Paraaortic lymph node (tissue), 1 donor: ENCODE measurements around a stretch of chr11.

DNA sequence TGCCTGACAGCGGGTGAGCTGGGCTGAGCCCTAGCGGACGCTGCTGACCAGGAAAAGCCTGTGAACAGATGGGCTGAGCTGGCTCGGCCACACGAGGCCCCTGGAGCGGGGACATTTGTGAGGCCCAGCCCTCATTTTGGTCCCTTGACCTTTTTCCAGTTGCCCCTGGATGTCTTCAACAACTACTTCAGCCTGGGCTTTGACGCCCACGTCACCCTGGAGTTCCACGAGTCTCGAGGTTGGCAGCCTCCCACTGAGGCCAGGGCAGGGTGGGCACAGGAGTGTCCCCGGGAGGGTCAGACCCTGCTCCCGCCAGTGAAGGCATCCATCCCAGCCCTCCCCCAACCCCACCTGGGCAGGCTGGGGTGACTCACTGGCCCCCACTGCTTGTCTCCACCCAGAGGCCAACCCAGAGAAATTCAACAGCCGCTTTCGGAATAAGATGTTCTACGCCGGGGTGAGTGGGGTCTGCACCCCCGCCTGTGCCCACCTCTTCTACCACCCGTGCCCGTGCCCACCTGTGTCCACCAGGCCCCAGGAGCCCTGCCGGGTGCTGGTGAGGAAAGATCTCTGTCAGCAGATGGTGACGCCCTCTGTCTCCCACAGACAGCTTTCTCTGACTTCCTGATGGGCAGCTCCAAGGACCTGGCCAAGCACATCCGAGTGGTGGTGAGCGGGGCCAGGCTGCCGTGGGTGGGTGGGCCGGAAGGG lies 7.3 kb upstream of the MDK start:
- PRO-cap: no peak

DNA sequence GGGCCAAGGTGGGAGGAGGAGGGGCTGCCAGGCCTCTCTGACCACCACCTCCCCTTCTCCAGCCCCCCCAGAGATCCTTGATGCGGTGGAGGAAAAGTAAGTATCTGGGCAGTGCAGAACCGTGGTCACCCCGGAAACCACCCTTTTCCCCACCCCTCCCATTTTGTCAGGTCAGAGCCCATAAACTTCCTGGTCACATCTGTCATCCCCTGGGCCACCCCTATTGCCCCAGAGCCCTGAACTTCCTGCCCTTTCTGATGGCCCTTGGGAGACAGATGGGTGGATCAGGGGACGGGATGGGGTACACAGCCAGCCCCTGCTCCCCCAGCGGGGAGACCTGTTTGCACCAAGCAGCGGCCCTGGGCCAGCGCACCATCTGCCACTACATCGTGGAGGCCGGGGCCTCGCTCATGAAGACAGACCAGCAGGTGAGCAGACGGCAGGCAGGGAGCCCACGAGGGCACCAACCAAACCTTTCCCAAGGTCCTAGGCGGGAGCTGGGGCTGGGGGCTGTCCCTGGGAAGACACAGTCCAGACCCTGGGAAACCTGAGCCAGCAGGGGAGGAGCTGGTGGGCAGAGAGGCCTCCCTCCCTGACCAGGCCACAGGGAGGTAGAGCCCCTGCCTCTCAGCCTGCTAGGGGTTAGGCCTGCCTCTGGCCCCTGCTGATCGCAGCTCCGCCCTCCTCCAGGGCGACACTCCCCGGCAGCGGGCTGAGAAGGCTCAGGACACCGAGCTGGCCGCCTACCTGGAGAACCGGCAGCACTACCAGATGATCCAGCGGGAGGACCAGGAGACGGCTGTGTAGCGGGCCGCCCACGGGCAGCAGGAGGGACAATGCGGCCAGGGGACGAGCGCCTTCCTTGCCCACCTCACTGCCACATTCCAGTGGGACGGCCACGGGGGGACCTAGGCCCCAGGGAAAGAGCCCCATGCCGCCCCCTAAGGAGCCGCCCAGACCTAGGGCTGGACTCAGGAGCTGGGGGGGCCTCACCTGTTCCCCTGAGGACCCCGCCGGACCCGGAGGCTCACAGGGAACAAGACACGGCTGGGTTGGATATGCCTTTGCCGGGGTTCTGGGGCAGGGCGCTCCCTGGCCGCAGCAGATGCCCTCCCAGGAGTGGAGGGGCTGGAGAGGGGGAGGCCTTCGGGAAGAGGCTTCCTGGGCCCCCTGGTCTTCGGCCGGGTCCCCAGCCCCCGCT lies 1.9 kb upstream of the MDK start:
- PRO-cap: no peak

DNA sequence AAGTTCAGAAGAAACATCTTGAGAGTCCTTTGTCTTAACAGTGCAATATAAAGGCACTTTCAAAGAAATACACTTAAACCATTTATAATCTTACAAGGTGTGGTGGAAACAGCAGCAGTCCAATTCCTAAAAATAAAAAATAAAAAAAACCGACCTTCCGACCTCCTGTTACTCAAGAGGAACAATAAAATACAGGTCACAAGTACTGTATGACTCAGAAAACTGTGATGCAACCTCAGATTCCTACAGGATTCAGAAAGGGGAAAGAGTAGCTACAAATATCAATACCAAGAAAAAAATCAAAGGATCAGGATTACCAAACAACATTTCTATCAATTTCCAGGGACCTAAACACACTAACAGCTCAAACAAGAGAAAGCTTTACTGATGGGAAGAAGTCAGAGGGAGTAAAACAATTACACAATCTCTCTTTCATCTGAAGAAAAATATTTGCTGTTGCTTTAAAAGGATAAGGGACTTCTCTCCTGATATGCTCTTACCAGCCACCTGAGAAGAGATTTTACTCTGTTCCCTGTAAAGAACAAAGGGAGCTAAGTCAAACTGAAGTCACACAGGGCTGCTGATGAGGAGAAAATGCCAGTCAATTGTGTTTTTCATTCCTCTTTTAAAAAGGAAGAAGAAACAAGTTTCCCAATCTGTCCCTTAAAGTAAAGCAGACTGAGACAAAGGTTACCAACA lies 39.5 kb downstream of the AMBRA1 start:
- PRO-cap: no peak

- PRO-cap: no peak
Observed at GRCh38 chr11:46580110-46581070, 13.4 kb downstream of the AMBRA1 start.

DNA sequence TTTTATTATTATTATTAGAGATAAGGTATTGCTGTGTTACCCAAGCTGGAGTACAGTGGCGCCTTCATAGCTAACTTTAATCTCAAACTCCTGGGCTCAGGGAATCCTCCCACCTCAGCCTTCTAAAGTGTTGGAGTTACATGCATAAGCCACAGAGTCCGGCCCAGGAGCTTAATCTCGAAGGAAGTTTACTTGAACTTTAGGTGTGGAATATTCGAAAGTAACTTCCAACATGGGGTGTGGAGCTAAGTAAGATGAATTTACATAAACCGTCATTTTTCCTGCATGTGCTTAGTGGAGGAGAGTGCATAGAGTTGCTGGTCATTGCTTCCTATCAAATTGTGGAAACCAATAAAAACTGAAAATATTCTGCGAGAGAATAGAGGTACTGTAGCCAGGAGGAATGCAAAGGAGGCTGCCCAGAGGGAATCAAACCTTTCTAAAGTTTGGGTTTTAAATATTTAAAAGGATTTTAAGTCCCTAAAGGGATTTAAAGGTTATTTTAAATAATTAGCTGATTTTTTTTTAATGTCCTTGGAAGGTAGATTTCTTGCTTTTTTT lies 1.5 kb downstream of the ATG13 start:
- PRO-cap: no peak

DNA sequence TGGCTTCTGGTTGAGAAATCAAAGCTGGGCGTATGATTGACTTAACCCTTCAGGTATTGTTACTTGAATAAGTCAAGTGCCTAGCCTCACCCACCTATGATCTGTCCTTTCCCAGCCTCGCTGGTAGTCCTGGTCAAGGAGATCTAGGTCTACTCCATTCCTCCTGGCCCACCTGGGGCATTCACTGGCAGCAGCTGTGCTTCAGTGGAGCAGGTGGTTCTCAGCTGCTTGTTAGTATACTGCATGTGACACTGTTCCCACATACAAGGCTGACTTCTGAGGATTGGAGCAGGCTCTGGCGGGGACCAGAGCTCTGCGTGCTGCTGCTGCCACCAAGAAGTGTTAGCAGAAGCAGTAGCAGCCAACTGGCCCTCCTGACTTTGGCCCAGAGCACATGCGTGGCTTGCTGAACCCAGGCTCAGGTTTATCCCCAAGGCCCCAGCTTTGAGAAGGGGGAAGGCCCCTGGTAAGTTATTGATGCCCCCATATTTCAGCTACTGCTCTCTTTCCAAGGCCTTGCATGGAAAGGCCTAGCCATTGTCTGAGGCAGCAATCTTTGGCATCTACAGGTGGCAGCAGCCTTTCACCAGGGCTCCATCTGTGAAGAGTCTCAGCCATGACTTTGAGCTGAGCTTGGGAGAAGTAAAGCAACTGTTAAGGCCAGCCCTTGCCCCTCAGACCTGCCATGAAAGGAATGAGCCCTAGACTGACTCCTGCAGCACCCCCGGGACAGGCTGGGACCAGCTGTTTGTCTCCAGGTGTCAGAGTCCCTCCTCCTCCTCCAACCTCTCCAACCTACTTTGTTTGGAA lies 26.6 kb downstream of the ARHGAP1 start:
- PRO-cap: no peak

GRCh38 chr11:46693437-46694088 lies 6.9 kb downstream of the ARHGAP1 start:
- PRO-cap: no peak

GRCh38 chr11:46916463-46917104 lies 1.8 kb downstream of the LRP4 start:
- PRO-cap: unidirectional peak, plus-strand start at chr11:46916936; unidirectional peak, plus-strand start at chr11:46917014

GRCh38 chr11:46920620-46921244 lies 2.4 kb upstream of the LRP4 start:
- PRO-cap: no peak

GRCh38 chr11:47118867-47119367 lies 57.8 kb downstream of the ARFGAP2 start:
- PRO-cap: no peak

DNA sequence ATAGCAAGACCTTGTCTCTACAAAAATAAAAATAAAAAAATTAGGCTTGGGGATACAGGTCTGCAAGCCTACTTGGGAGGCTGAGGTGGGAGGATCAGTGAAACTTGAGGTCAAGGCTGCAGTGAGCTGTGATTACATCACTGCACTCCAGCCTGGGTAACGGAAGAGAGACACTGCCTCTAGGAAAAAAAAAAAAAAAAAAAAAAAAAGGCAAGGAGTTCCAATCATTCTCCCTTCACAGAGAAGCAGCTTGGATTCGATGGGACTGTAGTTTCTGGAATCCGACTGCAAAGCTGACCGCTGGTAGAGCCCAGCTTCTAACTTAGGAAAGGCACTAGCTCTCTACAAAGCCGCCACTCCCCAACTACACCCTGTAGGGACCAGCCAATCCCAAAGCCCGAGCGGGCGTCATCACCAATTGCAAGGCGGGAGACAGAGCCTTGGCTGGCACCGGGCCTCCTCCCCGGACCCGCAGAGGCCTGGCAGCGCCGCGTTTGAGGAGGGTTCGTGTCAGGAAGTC lies 716 bp upstream of the DDB2 start:
- PRO-cap: bidirectional peak, plus-strand start at position 417 of the sequence, minus-strand start at position 295 of the sequence

DNA sequence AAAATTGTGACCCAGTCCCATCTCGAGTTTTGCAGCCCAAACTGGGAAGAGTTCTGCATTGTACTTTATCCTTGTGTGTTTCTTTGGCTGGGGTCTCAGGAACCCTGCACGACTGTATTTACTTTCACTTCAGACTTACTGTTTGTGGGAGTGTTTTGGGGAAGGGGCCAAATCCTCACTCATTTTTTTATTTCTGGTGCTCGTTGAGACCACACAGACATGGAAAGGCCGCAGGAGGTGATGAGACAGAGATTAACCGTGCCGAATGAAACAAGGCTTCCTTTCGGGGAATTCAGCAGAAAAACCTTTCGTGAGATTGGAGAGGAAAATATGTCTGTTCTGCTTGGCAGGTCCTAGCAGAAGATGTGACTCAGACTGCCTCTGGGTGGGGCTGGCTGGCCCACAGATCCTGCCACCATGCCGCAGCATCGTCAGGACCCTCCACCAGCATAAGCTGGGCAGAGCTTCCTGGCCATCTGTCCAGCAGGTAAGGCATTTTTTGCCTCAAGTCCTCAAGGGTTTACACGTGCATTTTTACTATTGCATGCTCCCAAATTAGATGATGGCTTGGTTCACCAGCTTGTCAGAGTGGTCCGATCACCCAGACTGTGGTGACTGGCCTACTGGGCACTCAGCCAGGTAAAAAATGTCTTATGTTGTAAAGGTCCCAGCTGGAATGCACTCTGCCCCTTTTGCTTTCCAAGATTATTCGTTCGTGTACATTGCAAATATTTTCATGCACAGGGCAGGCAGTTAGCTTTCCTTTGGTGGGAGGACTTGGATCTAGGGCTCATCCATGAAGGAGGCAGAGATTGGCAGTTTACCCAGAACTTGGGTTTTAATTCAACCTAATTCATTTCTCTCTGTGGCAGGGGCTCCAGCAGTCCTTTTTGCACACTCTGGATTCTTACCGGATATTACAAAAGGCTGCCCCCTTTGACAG lies 1.5 kb downstream of the DDB2 start:
- PRO-cap: unidirectional peak, minus-strand start at position 367 of the sequence

- PRO-cap: no peak
Observed at GRCh38 chr11:47253613-47254085, 4.1 kb upstream of the NR1H3 start.

DNA sequence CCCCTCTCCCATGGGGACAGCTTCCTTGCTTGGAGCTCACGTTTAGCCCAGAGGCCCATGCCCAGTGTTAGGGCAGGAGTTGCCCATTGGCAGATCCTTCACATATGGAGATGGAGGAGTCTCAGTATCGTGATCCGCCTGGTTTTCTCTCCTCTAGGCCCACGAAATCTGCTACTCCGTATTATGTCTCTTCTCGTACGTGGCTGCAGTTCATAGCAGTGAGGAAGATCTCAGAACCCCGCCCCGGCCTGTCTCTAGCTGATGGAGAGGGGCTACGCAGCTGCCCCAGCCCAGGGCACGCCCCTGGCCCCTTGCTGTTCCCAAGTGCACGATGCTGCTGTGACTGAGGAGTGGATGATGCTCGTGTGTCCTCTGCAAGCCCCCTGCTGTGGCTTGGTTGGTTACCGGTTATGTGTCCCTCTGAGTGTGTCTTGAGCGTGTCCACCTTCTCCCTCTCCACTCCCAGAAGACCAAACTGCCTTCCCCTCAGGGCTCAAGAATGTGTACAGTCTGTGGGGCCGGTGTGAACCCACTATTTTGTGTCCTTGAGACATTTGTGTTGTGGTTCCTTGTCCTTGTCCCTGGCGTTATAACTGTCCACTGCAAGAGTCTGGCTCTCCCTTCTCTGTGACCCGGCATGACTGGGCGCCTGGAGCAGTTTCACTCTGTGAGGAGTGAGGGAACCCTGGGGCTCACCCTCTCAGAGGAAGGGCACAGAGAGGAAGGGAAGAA lies 23.4 kb downstream of the MYBPC3 start:
- PRO-cap: no peak

- PRO-cap: no peak
Observed at GRCh38 chr11:47338338-47338714, 14.2 kb downstream of the MYBPC3 start.

DNA sequence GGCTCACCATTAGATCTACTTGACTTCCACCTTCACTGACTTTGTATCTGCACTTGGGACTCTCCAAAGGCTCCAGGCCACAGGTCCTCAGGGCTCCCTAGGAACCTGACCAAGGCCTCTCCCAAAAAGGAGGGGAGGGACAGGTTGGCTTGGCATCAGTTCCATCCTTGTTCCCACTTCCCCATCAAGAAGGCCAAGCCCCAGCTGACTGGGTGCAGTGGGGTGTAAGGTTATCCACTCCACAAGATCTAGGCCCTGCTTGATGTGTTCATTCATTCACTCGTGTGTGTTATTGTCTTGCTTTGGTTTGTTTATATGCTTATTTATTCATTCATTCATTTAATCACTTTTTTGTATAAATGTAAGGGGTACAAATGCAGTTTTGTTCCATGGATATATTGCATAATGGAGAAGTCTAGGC lies 2.4 kb upstream of the SPI1 start:
- PRO-cap: no peak

DNA sequence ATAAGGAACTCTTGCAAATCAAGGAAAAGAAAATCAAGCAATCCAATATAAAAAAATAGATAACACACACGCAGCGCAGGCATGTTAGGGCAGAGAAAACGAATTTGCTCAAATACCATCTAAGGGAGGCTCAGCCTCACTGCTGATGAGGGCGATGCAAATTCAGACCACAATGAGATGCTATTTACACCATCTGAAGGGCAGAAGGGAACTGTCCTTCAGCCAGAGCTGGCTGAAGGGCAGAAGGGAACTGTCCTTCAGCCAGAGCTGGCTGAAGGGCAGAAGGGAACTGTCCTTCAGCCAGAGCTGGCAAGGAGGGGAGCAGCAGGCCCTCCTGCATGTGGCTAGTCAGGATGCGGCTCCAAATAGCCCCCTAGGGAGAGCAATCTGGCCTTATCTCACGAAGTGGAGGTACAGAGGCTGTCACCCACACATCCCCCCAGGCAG lies 7.6 kb upstream of the SLC39A13 start:
- PRO-cap: no peak

GRCh38 chr11:47449434-47449949 lies 556 bp upstream of the RAPSN start:
- PRO-cap: no peak

DNA sequence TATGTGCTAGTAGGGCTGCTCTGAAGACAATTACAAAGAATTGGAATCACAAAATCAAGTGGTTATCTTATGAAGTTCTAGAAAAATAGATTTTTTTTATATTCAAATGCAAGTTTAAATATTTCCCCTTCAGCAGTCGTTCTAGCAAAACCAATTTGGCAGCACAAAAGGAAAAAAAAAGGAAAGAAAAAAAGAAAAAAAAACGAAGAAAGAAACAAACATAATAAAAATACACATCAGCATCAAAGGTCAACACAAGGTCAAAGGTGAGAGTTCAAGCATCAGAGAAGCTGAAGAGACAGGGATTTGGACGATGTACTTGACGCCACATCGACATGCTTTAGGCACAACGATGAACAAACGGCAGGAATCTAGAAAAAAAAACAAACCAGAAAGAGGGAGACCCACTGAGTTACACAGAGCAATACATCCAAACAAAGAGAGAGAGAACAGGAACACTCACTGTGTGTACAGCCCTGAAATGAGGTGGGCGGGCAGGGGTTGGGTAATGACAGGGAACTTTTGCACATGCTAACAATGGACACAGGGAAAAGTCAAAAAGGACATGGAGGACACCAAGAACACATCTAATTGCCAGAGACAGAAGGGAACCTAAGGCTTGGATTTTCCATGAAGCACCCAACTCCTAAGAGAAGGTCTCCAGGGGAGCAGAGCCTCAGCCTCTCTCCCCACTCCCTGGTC lies 19.7 kb upstream of the RAPSN start:
- PRO-cap: no peak

- PRO-cap: no peak
Observed at GRCh38 chr11:47483289-47483693, 34.4 kb upstream of the RAPSN start.